Measurements from ENCODE around the genes ZNF75A, C16orf90 and SLX4.

GRCh38 chr16:3028597-3029497, 5.0 kb downstream of the THOC6 start:
- PRO-cap, result no peak

DNA sequence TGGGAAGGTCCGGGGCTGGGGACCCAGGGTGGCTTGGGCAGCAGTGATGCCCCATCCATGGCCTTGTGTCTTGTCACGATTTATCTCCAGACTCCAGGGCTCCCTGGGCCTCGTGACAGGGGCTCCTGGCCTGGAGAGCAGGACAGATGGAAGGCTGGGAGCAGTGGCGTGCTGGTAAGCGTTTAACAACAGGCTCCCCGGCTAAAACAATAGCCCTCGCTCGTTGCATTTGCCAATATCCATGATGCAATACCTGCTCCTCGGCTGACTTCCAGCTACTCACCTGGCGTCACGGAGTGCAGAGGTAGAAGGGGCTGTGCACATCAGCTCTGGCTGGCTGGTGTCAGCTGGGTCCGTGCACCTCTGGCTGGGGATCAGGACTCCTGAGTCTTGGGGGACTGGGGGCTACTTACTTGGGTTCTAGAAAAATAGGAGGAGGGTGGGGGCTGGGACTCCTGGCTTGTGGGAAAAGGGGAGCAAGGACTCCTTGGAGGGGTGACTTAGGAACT, 1.5 kb upstream of the BICDL2 start:
- PRO-cap, result no peak

DNA sequence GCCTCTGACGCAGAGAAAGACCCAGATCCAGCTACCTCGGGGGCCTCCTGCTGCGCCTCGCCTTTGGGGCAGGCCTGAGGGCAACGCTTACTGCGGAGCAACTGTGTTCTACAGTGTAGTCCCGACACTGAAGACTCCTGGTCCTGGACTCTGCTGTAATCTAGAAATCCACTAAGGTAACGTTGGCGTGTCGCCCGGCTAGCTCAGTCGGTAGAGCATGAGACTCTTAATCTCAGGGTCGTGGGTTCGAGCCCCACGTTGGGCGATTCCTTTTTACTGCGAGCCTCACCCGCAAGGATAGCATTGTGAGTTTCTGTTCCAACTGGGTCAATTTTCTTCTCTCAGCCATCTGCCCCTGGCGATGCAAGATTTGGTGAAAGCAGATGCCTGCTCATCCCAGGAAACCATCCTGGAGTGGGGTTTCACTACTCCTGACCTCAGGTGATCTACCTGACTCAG, 40.7 kb downstream of the ZNF213 start:
- PRO-cap, result no peak

GRCh38 chr16:3292351-3293111, 9.2 kb downstream of the ZNF263 start:
- PRO-cap, result no peak

GRCh38 chr16:3304850-3306200, at the start of gene ZNF75A:
Gene ZNF75A (plus strand): TSS chr16:3305497.
- PRO-cap, result unidirectional peak, plus-strand start at chr16:3305497; unidirectional peak, plus-strand start at chr16:3305510; unidirectional peak, plus-strand start at chr16:3305534

GRCh38 chr16:3311526-3312150, 6.3 kb downstream of the ZNF75A start:
- PRO-cap, result no peak

- PRO-cap, result no peak
Observed at GRCh38 chr16:3365390-3365846, 9.7 kb downstream of the OR2C1 start.

DNA sequence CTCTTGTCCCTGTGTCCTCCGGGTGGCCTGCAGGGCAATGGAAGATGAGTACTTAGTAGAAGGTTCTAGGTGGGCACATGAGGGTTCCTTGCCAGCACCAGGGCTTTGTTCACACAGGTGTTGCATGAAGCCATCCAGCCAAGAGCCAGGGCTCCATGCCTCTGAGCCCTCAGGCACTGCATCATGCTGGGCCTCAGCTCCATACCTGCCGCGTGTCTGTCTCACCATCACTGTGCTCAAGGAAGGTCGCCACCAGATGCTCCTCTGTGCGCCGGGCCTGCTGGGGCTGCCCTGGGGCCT, 25.6 kb downstream of the C16orf90 start:
- PRO-cap, result no peak

DNA sequence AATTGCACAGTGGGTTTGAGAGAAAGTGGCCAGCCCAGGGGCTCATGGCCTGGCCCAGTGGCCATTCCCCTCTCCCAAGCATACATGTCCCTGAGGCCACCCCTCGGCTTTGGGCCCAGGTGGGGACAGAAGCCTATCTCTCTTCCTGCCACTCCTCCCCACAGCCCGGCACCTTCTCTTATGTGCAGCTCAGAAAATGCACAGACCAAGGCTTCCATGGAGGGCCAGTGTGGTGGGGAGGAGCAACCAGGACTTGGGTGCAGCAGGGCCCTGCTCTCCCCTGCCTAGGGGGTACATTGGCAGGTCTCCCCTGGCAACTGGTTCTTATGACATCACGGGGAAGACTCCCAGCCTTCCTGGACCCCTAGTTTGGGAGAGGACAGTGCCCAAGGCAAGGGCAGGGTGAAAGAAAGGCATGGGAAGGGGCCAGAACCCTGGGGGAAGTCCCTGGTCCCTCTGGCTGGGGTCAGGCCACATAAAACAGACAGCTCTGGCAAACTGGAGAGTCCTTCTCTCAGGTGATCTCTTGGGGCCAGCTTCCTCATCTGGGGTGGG, at the start of gene C16orf90:
C16orf90 (minus strand) TSS at position 286 of the 555 bp plus-strand sequence.
- PRO-cap, result no peak

DNA sequence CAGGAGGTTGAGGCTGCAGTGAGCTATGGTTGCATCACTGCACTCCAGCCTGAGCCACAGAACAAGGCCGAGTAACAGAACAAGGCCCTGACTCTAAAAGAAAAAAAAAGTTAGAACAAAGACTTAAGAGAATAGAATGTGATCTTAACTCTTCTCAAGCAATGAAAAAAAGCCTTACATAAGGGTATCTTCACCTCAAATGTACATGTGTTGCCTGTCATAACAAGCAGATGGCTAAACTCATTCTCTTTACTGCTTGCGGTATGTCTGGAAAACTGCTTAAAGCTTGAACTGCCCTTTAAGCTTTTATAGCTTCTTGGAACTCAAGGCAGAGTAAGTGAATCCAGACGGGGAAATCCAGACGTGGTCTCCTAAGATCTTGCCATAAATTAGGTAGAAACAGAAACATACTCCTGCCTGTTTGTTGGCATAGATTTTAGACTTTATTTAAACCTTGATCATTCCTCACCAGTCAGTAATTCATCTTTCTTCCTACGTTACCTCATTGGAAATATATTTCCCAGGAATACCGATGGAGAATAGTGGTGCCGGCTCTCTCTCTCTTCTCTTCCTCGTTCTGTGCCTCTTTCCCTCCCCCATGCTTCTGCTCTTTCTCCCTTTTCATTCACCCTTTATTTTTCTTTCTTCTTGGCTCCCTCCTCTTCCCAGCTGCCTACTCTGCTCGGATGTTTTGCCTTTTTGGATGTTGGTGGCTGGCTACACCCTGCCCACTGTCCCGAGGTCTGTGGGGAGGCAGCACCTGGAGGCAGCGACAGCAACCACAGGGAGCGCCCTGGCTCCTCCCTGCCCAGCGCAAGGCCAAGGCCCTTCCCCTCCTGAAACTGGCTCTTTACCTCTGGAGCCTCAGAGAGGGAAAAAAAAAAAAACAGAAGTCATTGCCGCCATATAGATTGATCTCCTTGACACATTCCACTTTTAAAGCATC, 19.8 kb downstream of the CLUAP1 start:
- PRO-cap, result no peak

DNA sequence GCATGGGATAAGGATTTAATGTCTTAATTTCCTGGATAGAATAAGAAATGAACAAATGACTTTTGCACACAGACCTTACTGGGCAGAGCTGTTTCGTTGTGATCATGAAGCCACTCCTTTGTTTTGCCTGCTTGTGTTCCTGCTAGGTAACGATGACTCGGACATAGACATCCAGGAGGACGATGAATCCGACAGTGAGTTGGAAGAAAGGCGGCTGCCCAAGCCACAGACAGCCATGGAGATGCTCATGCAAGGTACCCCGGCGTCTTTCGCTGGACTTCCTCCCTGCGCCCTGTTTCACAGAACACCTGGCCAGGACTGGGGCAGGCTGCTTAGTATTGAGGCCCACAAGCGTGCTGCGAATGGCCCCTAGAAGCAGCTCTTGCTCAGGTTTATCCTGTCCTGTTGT, 29.6 kb downstream of the CLUAP1 start:
- PRO-cap, result no peak

DNA sequence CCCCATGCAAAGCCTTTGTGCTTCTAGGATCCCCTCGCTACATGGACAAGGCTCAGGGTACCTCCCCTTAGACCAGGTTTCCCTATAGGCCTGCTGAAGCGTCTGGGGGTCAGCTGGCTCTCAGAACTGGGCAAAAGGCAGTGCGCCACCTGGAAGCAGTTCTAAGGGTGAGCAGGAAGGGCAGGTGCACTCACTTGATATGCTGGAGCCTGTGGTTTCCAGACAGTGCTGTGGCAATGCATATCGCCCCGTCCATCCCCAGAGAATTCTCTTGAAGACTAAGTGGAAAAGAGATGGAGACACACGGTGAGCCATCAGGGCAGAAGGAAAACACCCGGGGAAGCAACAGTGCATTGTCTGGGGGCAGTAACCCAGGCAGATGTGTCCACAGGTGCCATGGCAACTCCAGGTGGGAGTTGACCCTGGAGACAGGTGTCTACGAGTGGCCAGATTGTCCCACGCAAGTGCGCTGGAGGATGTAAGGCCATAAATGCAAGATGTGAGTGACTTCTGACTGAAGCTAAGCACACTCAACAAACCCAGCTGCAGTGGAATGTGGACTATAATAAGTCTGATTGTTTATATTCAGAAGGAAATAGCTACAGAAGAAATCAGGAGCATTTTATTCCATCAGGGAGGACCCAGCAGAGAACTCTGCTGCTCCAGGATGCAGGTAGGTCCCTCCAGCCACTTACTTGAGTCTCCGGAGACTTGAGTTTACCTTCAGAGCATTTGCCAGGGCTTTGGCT, 35.0 kb downstream of the NLRC3 start:
- PRO-cap, result no peak

DNA sequence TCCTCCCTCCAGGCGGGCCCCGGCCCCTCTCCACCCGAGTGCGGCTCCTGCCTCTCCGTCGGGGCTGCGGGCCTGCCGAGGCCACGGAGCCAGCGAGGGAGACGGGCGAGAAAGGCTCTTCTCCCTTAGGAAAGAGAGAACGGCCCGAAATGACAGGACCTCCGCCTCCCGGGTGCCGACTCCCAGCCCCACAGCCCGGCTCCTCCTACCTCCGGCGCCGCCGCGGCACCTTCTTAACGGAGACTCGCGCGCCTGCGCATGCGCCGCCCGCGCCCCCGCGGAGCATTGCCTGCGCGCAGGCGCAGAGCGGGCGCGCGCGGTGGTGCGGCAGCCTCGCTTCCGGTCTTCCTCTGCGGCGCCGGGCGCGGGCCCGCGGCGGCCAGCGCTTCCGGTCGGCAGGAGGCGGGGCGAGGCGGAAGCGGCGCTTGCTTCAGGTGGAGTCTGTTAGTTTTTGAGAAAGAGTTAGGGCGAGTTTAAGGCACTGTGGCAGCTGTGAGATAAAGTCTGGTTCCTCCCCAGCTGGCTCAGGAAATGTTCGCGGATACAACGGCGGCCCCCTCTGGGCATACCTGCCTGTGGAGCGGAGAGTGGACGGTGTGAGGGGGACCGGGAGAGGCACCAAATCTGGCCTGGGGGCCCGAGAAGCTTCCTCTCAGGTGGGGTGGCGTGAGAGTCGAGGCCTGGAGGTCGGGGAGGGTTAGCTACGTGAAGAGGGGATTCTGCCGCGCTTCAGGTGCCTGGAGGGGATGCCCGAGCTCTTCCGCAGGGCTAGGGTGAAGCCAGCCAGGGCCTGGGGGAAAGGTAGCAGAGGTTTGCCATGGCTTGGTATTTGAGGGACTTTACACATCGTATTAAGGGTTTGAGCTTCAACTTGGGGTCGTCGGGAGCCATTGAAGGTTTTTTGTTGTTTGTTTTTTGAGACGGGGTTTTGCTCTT, at the start of gene SLX4:
SLX4 (minus strand) TSS at position 256 of the 936 bp plus-strand sequence.
- PRO-cap, result unidirectional peak, minus-strand start at position 235 of the sequence

GRCh38 chr16:3622009-3622356, 10.6 kb upstream of the SLX4 start:
- PRO-cap, result no peak

DNA sequence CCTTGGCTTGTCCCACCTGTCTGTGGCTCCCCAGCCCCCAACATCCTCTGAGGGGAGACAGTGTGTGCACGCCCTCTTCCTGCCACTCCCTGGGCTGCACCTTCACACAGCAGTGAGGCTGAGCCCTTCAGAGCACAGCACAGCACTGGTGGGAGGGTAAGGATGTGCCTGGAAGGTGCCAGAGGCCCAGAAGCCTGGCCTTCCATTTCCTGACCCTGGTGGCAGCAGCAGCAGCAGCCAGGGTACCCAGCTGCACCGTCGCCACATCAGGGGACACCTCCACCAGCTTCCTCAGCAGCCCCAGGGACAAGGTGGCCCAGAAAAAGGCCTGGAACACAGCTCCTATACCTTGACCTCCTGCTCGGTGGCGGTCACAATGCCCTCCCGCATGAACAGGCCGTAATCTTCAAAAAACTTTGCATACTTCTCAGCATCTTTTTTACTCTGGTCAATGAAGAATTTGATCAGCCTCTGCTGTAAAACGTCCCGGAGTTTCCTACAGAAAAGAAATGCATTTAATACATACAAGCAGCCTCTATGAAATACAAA, 11.2 kb downstream of the DNASE1 start:
- PRO-cap, result no peak

GRCh38 chr16:3767617-3768167, 50.4 kb upstream of the TRAP1 start:
- PRO-cap, result no peak

DNA sequence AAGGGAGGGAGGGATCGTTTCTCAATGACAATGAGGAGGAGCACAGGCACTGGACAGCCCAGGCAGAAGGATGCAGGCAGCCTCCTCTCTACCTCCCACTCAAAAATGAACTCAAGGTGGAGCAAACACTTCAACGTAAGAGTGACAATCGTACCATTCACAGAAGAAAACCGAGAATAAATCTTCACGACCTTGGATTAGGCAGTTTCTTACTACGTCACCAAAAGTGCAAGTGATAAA, 80.7 kb upstream of the TRAP1 start:
- PRO-cap, result no peak

DNA sequence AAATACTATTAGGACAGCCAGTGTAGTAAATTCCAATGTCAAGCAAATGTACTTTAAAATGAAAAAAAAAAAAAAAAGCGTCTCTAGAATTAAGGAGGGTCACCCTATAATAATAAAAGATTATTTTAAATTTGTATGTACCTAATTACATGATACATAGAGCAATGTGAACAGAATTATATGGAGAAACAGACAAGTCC, 49.3 kb upstream of the CREBBP start:
- PRO-cap, result no peak

GRCh38 chr16:3952731-3953105, 72.2 kb upstream of the CREBBP start:
- PRO-cap, result no peak

GRCh38 chr16:4044534-4045223, 71.6 kb downstream of the ADCY9 start:
- PRO-cap, result no peak

Data from ascending aorta (tissue), 1 donor.